Hair follicular keratinocyte (primary cell): ENCODE measurements around a stretch of chr3.

DNA sequence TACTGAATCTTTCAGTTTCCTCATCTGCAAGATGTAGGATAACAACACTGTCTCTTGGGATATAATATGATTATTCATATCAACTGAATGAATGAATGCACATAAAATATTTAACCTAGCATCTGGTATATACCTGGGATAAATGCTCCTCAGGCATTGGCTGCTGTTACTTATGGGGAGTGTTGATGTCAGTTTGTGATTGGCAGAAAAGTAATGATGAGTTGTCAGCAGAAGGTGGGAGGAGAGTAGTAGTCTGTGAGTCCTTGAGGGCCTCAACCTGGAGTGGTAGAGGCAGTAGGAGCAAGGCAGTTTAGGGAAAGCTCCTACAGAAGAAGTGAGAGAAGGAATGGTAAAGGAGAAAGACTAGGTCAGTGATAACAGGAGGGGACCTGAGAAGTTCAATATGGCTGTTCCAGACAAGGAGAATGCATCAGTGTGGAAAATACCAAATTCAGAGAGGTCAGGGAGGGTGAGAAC, 18.4 kb downstream of the OXNAD1 start:
- RAMPAGE, long total RNA: no peak

DNA sequence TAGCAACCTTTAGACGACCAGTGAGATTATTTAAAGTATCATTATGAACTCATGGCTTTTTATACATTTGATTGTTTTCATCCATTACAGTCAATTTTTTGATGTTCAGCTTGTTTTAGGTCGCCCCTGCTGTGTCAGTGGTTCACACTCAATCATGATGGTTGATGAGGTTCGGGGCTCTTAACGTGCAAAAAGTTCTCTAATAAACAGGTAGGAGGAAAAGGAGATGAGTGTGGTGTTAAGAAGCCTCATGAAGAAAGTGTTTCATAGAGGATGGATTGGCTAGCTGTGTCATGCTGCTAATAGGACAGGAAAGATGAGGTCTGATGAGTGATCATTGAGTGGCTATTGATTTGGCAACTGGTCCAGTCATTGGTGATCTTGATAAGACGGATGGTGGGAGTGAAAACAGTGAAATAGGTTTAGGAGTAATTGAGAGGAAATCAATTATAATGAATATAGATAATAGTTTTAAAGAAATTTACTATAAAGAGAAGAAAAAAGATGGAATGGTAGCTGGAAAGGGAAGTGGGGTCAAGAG, 42.2 kb downstream of the OXNAD1 start:
- RAMPAGE, long total RNA: no peak

GRCh38 chr3:16338176-16338637, 73.2 kb downstream of the OXNAD1 start:
- RAMPAGE, long total RNA: no peak

DNA sequence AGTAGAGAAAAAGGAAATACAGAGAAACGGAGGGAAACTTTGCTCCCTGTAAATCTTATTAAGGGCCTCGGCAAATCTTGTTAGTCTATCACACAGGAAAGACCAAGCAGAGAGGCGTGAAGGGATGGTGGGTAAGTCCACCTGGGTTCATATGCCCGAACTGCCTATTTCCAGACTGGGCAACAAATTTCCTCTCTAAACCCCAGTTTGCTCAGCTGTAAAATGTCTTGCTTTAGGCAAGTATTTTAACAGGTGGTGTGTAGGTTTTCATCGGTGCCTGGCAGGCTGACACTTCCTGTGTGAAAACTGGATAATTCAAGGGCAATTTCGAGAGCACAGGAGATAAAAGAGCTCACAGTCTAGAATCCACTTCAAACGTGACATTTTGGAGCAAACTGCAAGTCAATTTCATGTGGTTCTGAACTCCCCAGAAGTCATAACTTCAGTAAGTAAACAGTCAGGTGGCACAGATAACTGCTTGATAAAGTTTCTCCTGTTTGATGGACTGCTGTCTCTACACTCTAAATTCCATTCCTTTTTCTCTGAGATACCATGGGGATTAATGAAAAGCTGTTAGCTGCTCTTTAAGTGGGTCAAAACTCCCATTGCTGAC, 112.2 kb downstream of the OXNAD1 start:
- RAMPAGE, long total RNA: no peak

GRCh38 chr3:16441371-16441678, 72.2 kb downstream of the RFTN1 start:
- RAMPAGE, long total RNA: no peak

DNA sequence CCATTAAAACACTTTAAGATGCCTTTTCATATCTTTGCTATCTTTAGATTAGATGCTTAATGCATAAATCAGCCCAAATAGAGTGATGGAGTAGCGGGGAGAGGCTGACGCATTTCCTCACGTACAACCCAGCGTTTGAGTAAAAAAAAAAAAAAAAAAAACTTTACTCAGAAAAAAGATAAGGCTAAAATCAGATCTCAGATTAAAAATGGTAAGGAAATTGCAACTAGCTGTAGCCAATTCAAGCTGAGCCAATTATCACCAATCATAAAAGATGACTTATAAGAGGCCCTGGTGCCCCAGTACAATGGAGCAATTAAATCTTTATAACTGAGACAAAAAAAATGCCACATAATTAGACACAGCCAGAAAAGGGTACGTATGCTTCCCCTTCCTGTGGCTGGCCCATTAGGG, 45.0 kb downstream of the RFTN1 start:
- RAMPAGE, long total RNA: no peak

- RAMPAGE, long total RNA: no peak
These were observed 41.1 kb downstream of the RFTN1 start for GRCh38 chr3:16472261-16473012.

DNA sequence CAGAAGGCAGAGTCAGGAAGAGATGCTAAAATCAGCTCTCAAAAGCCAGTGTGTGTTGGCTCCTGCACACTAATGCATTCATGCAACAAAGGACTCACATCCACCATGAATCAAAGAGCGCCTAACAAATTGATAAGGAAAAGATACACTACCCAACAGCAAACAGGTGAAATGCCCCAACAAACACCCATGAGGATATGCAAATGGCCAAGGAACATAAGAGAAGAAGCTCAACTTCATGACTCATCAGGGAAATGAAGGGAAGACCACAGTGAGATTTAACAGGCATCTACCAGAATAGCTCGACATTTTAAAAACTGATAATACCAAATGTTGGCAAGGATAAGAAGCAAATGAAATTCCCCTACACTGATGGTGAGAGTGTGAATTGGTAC, 17.2 kb downstream of the RFTN1 start:
- RAMPAGE, long total RNA: no peak

GRCh38 chr3:16546143-16547019, 32.9 kb upstream of the RFTN1 start:
- RAMPAGE, long total RNA: no peak

GRCh38 chr3:16697344-16698200, 92.3 kb upstream of the DAZL start:
- RAMPAGE, long total RNA: no peak

DNA sequence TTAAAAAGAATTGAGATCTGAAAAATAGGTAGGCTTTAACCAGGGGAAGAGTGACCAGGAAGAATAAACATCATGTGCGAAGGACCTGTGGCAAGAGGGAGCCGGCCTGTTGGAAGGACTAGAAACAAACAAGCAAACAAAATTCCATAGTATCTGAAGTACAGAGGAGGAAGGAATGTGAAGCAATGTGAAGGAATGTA, 84.5 kb upstream of the PLCL2 start:
- RAMPAGE, long total RNA: no peak

DNA sequence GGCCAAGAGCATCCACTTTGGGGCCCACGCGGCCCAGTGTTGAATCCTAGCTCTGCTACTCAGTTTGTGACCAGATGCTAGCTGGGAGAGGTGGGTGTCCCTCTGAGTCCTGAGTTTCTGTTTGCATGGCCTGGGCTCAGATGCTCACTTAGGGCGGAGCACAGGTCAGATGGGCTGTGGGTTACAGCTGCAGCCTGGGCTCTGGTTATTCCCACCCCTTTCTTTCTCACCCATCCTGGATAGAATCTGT, 44.9 kb upstream of the PLCL2 start:
- RAMPAGE, long total RNA: no peak

DNA sequence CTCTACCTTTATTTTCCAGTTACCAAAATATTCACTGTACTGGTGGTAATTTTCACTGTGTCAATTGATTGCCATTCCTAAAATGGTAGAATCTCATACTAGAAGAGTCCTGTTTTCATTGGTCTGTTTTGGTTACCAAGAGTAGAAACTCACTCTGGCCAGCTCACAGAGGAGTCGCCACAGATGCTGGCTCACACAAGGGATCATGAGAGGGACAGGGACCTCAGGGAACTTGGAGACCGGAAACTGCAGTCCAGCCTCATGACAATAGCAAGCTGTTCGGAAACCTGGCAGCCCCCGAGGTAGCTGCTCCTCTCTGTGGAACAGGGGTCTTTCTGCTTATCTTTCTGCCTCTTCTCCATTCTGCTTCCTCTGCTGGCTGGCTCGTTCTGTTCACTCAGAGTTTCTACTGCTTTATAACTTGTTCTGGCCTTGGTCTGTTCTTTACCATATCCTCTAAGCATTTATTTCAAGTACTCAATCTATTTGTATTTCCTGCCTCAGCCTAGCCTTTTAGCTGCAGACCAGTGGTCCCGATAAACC, 192.9 kb downstream of the PLCL2 start:
- RAMPAGE, long total RNA: no peak

- RAMPAGE, long total RNA: no peak
These were observed 251.5 kb downstream of the PLCL2 start for GRCh38 chr3:17136259-17136639.

- RAMPAGE, long total RNA: no peak
These were observed 281.8 kb downstream of the PLCL2 start for GRCh38 chr3:17166468-17167039.

DNA sequence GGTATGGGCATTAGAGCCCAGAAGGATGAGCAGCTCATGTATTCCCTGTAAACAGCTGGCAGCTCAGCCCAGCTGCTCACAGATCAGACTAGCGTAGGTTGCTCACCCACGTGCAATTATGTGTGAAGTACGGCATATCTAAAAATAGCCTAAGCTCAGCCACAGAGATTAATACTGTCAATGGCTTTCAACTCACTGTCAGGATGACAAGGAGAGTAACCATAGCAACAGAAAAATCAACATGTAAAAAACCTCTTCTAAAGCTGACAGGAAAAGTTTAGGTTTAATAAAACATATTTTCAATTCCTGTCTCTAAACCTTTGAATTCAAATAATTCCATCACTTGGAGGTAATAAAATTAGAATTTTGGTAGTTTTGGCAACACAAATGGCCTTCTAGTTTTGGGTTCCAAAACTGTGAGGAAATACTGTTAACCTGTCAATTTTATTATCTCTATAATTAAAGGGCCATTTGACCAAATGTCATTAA, 295.2 kb downstream of the PLCL2 start:
- RAMPAGE, long total RNA: no peak

DNA sequence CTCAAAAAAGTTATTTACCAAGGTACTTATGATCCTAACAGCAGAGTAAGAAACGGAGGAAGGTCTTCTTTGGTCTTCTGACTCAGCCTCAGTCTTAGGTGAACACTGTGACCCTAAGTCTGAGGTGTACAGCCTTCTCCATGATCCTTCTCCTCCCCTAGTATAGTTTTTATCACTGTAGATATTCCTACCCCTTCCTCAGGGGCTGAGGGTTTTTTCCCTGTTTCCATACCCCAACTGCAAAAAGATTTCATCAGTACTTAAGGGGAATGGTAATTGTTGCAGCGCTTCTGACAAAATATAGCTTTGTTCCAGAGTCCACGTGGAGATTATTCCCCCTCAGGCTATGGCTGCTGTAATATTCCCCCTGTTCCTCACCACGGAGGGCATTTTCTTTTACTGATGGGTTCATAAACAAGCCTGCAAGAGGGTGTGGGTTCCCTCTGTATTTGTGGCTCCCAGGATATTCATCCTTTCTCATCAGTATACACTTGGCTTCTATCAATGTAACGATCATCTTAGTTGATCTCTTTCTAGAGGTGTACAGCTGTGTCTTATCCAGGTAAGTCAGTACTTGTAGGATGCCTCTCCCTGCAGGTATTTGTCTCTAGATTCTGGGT, 284.3 kb downstream of the TBC1D5 start:
- RAMPAGE, long total RNA: no peak

GRCh38 chr3:18423293-18424396, 1.5 kb downstream of the SATB1 start:
- RAMPAGE, long total RNA: no peak

DNA sequence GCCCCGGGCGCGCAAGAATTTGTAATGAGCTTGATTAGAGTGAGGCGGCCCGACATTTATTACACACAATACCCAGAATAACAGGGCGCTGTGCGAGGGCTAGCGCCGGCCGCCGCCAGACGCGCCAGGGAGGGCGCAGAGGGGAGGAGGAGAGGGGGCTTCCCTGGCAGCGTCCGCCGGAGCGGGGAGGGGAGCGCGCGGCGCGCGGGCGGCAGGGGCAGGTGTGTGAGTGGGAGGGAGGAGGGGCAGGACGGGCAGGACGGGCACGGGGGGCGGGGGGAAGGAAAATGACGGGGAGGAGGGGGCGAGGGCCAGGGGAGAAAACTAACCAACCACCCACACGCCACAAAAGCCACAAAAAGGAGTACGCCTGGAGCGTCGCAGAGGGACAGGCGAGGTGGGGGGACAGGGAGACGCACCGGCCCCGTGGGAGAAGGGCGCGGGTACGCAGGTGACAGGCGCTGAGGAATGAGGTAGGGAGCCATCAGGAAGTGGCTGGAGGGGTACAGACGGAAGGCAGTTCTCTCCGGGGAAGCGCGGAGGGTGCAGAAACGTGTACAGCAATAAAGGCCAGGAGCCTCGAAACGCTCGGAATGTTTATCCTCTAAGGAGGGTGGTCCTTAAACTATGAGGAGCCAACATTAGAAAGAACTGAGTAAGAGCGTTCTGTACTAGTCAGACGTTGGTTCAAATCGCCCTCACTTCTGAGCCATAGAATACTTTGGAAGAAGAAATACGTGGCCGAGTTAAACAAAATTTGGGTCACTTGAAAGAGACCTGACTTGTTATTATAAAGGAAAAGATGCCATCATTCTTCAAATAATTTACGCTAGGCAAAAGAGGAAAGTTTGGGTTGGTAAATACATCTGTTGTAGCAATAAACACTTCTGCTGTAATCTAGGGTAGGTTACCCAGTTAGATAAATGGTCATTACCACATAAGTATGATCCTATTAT, 721 bp upstream of the SATB1 start:
- RAMPAGE, long total RNA: no peak

- RAMPAGE, long total RNA: no peak
These were observed 19.6 kb upstream of the SATB1 start for GRCh38 chr3:18444425-18445455.